Heart (tissue), 3 donors: ENCODE data around the genes CROCC and PADI1.

- RAMPAGE, long total RNA, 2 experiments, result no peak in any of the 2 experiments
Measured at GRCh38 chr1:16921479-16922042, at the start of gene CROCC. CROCC (plus strand) TSS chr1:16921931.

- RAMPAGE, long total RNA, 2 experiments, result no peak in any of the 2 experiments
Measured at GRCh38 chr1:16970021-16970853, 10.2 kb downstream of the MFAP2 start.

DNA sequence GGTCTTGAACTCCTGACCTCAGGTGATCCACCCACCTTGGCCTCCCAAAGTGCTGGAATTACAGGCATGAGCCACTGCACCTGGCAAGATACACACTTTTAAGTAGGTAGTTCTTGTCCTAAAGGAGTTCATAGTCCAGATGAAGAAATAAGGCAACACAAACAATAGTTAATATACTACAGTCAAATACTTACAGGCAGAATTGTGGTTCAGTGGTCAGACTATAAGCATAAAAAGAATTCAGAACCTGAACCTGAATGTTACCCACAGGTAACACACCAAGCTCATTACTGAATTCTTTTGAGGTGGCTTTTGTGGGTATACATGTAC lies 1.8 kb downstream of the SDHB start:
- RAMPAGE, long total RNA, 2 experiments, result no peak in any of the 2 experiments

GRCh38 chr1:17075482-17075777 lies 21.6 kb upstream of the SDHB start:
- RAMPAGE, long total RNA, 2 experiments, result no peak in any of the 2 experiments

DNA sequence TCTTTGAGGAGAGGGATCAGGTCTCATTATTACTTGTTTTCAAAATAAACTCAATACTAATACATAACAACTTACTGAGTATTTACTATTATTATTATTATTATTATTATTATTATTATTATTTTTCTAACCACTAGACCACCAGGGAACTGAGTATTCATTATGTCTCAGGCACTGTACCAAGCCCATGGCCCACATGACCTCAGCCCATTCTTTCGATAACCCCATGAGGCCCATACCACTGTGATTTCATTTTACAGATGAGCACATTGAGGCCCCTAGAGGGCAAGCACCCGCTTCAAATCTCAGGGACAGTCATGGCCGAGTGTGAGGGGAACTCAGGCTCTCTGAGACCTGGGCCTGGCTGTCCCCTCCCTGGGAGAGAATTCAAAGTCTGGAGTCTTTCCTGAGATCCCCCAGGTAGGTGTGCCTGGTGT lies 6.1 kb downstream of the PADI2 start:
- RAMPAGE, long total RNA, 2 experiments, result no peak in any of the 2 experiments

DNA sequence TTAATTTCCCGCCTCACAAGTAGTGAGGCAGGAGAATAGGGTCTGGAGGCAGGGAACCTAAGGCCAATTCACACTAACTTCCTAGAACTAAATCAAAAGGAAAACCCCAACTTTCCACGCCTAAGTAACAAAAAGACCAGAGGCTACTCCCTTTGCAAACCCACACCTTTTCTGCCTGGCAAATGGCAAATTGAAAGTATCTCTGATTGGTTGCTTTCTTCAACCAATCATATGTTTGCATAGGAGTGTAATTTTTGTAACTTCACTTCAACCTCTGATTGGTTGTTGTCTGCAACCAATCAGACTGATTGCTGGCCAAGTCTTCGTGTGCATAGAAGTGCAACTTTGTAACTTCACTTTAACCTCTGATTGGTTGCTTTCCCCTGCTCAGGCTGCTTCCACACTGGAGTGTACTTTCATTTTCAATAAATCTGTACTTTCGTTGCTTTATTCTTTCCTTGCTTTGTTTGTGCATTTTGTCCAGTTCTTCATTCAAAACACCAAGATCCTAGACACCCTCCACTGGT lies 36.9 kb upstream of the PADI2 start:
- RAMPAGE, long total RNA, 2 experiments, result no peak in any of the 2 experiments

- RAMPAGE, long total RNA, 2 experiments, result no peak in any of the 2 experiments
Measured at GRCh38 chr1:17201177-17201478, 3.8 kb upstream of the PADI1 start.

- RAMPAGE, long total RNA, 2 experiments, result no peak in any of the 2 experiments
Measured at GRCh38 chr1:17204641-17204906, 354 bp upstream of the PADI1 start.

GRCh38 chr1:17204934-17205377 lies at the start of gene PADI1:
PADI1 (plus strand) TSS chr1:17205128.
- RAMPAGE, long total RNA, 2 experiments, result no peak in any of the 2 experiments

DNA sequence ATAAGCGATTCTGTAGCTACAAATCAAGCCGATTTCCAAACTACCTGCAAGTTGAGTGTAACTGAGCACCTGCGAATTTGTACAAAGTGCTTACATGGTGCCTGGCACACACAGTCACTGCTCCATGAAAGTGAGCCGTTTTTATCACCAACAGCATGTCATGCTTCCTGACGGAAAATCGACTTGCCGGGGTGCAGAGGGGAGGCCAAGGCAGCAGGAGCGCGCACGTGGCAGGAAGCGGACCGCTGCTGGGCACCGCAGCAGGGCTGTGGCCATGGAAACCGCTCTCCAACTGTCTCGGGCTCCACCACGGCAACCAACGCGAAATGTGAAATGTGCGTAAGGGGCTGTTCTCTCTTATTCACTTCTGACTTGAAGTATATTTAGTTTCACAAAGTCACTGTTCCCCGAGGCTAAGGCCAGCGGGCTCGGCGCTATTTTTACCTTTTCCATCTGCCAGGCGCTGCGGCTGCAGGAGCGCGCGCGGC lies 19.9 kb downstream of the RCC2 start:
- RAMPAGE, long total RNA, 2 experiments, result no peak in any of the 2 experiments

DNA sequence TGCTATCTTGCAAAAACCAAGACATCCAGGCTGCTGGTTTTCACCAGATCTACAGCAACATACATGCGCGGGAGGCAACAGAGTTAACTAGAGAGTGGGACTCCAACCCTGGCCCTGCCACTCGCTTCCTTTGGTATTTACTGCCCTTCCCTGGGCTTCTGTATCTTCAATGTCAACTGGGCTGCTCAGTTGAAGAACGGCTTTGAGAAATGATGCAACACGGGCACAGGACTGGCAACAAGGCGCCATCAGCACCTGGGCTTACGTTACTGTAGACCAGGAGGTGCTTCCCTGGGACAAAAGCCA lies 11.6 kb downstream of the RCC2 start:
- RAMPAGE, long total RNA, 2 experiments, result no peak in any of the 2 experiments

DNA sequence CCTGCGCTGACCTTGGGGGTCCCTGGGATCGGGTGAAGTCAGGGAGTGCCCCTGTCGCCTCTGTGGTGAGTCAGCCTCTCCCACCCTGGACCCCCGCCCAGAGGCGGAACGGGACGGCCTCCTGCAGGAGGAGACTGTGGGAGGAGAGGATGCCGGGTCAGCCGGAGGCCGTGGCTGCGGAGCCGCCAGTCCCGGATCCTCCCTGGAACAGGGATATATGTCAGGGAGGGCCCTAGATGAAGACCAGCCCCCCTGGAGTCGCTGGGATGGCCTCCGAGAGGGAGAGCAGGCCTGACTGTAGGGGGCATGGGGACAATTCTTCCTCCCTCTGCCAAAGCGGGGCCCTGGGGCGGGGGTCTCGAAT lies 794 bp downstream of the ARHGEF10L start:
- RAMPAGE, long total RNA, 2 experiments, result no peak in any of the 2 experiments

DNA sequence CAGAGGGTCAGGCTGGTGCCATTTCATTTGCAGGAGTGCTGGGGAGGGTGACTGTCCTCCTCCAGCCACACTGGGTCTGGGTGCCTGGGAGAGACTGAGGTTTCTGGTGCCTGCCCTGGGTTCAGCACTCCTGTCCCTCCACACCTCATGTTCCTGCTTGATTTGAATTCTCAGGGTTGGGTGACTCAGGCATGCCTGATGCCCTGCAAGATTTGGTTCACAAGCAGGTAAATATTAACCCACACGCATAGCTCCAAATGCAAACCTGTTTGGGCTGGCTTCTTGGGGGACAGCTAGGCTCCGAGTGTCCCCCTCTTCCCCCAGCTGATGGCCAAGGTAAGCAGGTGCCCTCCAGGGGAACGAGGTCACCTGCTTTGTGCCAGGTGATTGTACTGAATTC lies 20.3 kb downstream of the ARHGEF10L start:
- RAMPAGE, long total RNA, 2 experiments, result no peak in any of the 2 experiments

GRCh38 chr1:17563643-17564432 lies 24.3 kb downstream of the ARHGEF10L start:
- RAMPAGE, long total RNA, 2 experiments, result no peak in any of the 2 experiments

DNA sequence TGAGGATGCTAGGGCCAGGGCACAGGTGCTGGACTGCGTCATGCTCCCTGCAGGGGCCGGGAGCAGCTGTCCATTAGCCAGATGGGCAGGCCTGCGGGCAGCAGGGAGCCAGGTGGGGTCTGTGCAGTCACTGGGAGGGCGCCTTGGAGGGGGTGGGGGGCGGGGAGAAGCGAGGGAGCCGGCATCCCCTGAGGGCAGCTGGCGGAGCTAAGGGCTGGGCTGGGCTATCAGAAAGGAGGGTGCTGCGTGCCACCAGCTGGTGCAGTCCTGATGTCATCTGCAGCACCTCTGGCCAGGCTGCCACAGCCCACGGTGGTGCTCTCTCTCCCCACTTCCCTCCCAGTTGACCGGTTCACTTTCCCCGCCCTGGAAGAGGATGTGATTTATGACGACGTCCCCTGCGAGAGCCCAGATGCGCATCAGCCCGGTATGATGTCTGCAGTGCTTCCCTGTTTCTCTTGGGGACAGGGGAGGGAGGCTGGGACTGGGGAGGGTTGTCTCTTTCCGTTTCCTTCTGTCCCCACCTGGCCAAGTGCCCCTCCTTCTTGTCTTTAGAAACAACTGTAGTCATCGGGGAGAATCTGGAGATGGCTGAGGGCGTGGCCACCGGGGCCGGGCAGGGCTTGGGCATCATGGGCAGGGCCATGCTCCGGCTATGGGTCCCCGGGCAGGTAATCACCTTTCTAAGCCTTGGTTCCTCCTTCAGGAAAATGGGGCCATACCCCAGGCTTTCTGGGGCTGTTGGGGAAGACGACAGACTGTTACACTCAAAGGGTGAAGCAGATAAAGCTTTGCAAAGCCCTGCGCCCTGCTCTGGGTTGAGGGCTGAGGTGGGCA lies 63.9 kb downstream of the ARHGEF10L start:
- RAMPAGE, long total RNA, 2 experiments, result no peak in any of the 2 experiments

GRCh38 chr1:17613830-17614653 lies 74.5 kb downstream of the ARHGEF10L start:
- RAMPAGE, long total RNA, 2 experiments, result no peak in any of the 2 experiments

DNA sequence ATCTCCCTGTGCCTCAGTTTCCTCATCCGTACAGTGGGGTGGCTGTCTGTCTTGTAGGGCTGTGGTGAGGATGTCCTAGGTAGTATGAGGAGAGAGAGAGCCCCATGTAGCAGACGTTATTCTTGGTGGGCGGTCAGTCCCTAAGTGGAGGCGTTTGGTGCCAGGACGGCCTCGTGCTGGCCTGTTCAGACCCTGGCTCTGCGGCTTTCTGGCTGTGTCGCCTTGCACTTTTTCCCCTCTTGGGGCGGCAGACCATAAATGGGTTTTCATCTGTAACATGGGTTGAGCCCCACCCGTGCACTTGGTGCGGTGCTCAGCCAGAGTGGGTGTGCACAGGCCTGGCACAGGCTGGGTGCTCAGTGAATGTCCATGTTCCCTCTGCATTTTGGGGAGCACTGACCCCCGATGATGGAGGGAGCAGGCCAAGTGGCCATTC lies 78.2 kb downstream of the ARHGEF10L start:
- RAMPAGE, long total RNA, 2 experiments, result no peak in any of the 2 experiments

- RAMPAGE, long total RNA, 2 experiments, result no peak in any of the 2 experiments
Measured at GRCh38 chr1:17646771-17647491, 107.4 kb downstream of the ARHGEF10L start.

- RAMPAGE, long total RNA, 2 experiments, result no peak in any of the 2 experiments
Measured at GRCh38 chr1:17648393-17649257, 106.5 kb upstream of the ACTL8 start.

- RAMPAGE, long total RNA, 2 experiments, result no peak in any of the 2 experiments
Measured at GRCh38 chr1:17651390-17652205, 103.5 kb upstream of the ACTL8 start.